ENCODE measurements around a stretch of chr4.

- PRO-cap, 10 experiments: no peak in any of the 10 experiments
Measured at GRCh38 chr4:168853116-168853982, 156.7 kb downstream of the CBR4 start.

GRCh38 chr4:168903528-168903991 is 106.5 kb downstream of the CBR4 start:
- PRO-cap, 10 experiments: no peak in any of the 10 experiments

DNA sequence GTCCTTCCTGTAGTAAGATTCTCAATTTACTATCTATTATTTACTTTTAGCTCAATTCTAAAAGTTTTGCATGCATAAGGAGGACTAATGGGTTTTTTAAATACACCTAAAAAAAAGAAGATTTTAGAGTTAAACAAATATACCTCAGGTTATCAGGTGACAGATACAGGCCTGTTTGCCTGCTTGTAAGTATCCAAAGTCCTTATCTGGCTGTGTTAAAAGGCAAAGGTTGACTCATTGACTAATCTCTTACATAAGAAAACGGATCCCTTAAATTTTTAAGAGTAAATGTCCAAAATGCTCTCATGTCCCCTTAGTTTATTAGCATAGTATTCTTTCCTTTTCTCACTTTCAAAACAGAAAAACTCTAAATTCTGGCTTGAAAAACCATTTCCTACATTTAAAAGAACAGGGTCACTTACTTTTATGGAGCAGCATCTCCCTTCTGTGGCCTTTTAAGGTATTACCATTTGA is 4.6 kb downstream of the CBR4 start:
- PRO-cap, 10 experiments: no peak in any of the 10 experiments

GRCh38 chr4:169033714-169034111 is 23.7 kb upstream of the CBR4 start:
- PRO-cap, 10 experiments: peak in 2 of 10 experiments; most common plus-strand start chr4:169033961 (in 1); most common minus-strand start chr4:169033806 (in 2)

- PRO-cap, 10 experiments: no peak in any of the 10 experiments
Measured at GRCh38 chr4:169131476-169131922, 121.4 kb upstream of the CBR4 start.

GRCh38 chr4:169271460-169271853 is 701 bp upstream of the SH3RF1 start:
- PRO-cap, 10 experiments: no peak in any of the 10 experiments

DNA sequence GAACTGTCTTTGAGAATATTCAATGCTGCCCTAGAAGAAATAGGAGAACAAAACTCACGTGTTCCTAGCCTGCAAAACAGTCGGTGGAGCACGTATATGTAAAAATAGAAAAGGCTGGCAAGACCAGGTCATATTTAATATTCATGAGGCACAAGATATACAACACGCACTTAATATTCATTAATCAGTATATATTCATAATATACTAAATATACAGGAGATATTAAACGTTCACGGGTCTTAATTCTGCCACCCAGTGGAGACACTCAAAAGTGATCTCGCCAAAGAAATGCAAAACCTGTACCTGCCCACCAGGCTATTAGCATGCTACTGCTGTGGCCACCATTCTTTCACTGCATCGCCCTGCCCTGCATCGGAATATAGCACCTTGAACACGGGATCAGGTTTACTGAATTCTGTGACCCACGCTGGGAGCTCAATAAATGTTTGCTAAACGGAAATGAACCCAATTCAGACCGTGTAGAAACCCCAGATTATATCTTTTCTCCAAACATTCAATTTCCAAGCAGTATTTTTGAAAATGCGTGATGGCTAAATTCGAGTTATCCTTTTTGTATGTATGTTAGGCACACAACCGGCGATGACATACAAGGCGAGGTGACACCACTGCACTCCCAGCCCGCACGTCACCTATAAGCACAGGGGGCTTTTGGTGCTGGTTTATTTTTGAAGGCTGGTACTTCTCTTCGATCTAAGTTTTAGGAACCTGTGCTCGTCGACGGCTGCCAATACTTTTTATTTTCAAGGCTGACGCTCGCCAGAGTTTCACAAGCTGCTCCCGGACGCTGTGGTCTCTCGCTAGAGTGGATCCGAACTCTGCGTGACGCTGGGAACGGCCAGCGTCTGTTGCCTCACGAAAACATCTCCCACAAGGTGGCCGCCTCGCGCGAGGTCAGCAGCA is 750 bp upstream of the CLCN3 start:
- PRO-cap, 10 experiments: peak in 8 of 10 experiments; most common plus-strand start position 345 of the sequence (in 5); most common minus-strand start position 866 of the sequence (in 6)

DNA sequence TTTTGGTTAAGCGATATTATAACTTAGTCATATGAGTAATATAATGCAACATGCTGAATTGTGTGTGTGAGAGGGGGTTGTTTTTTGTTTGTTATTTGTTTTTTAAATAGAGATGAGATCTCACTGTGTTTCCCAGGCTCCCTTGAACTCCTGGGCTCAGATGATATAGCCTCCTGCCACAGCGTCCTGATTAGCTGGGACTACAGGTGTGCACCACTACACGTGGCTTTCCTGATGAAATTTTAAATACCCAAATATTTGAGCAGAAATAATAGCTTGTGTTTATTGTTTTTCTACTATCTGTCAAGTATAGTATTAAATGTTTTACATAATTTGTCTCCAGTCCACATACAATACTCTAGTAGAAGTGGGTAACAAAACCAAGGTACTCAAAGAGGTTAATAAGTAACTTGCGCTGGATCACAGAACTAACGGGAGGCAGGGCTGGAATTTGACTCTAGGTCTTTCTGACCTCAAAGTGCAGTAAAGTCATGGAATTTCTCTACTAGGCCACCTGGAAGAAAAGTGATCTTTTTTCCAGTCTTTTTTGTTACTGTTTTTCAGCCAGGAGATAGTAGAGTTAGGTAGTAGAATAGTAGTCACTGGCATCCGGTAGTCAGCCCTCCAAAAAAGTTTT is 47.8 kb downstream of the CLCN3 start:
- PRO-cap, 10 experiments: no peak in any of the 10 experiments

DNA sequence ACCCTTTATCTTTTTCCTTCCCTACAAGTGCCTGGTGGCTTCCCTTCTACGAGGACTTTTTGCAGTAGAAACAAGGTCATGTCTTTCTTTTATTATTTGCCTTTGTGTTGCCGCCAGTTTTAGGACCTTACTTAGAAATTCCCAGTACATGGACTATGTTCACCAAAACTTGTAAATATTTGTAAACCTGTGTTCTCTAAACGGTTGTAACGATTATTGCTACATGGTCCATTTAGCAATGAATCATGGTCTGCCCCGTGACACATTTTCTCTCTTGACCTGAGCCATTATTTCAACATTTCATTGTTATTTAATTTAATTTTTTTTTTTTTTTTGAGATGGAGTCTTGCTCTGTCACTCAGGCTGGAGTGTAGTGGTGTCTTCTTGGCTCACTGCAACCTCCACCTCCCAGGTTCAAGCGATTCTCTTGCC is 110.6 kb downstream of the MFAP3L start:
- PRO-cap, 10 experiments: no peak in any of the 10 experiments

DNA sequence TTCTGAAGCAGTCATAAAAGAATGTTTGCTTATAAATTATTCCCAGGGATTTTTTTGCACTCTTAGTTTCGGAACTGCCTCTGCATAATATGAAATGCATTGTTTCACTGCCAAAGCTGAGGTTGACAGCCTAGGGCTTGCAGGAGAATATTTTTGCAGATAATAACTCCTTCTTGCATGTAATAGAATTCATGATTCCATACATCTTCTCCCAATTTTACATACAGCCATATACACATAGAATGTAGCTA is 339.7 kb upstream of the GALNTL6 start:
- PRO-cap, 10 experiments: no peak in any of the 10 experiments

- PRO-cap, 10 experiments: no peak in any of the 10 experiments
Measured at GRCh38 chr4:172982107-172982512, 186.5 kb upstream of the GALNT7 start.

- PRO-cap, 10 experiments: peak in 1 of 10 experiments; most common minus-strand start chr4:173368130 (in 1)
Measured at GRCh38 chr4:173368004-173368491, 2.7 kb upstream of the SAP30 start.

GRCh38 chr4:173370110-173370772 is 513 bp upstream of the SAP30 start:
- PRO-cap, 10 experiments: peak in 10 of 10 experiments; most common plus-strand start chr4:173370362 (in 1); most common minus-strand start chr4:173370698 (in 8)

GRCh38 chr4:173523072-173523448 is 7.0 kb downstream of the HAND2 start:
- PRO-cap, 10 experiments: no peak in any of the 10 experiments

GRCh38 chr4:173535817-173536374 is 5.9 kb upstream of the HAND2 start:
- PRO-cap, 10 experiments: no peak in any of the 10 experiments

GRCh38 chr4:173947565-173948028 is 335.9 kb downstream of the FBXO8 start:
- PRO-cap, 10 experiments: peak in 1 of 10 experiments; most common minus-strand start chr4:173947848 (in 1)

DNA sequence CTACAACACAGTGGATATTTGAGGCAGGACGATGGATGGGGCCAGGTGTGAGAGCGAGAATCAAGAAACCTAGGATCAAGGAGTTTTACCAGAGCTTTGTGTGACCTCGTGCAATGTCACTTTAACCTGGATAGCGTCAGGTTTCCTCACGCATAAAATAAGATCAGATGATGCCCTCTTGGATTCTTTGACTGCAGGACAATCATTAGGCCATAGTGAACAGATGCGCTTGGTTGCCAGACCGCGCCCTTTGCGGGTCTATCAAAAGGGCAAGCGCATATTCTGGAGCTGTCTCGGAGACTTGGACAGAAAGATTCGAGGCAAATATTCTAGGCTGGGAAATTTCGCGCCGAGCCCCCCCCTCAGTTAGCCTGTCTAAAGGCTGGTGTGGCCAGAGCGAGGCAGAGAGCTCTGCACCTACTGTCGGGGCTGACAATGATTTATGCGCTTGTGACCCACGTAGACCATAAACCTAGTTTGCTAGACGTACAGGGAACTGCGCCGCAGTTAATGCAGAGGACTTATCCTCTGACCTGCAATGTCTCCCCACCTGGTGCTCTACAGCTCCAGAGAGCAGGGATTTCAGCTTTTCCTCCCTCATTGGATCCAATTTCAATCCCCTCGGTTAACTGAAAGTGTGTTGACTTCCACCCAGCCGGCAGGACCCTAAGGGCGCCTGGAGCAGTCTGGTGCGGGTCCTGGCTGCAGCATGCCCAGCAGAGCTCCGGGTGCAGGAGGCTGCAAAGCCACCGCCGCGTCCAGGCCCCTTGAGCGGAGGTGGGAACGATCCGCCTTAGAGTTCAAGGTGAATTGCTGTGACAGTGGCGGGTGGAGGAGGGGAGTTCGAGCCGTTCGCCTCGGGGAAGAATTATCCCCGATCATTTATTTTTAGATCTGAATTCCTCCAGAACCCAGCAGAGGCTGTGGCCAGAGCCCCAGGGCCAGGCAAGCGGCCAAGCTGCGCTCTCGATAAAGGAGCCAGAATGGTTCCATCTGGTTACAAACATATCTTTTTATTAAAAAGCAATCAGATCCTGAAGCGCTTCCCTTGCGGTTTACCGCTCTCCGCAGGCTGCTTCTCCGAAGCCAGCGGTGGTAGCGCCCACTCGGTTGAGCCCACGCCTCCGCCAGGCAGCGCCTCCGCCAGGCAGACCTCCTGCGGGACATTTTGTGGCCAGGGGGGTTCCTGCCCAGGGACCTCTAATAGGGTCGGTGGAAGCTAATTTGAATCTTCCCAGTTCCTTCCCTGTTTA is 66.2 kb downstream of the FBXO8 start:
- PRO-cap, 10 experiments: no peak in any of the 10 experiments

GRCh38 chr4:174318267-174318848 is 34.6 kb downstream of the CEP44 start:
- PRO-cap, 10 experiments: no peak in any of the 10 experiments

GRCh38 chr4:174504767-174505497 is 17.4 kb downstream of the HPGD start:
- PRO-cap, 10 experiments: no peak in any of the 10 experiments

DNA sequence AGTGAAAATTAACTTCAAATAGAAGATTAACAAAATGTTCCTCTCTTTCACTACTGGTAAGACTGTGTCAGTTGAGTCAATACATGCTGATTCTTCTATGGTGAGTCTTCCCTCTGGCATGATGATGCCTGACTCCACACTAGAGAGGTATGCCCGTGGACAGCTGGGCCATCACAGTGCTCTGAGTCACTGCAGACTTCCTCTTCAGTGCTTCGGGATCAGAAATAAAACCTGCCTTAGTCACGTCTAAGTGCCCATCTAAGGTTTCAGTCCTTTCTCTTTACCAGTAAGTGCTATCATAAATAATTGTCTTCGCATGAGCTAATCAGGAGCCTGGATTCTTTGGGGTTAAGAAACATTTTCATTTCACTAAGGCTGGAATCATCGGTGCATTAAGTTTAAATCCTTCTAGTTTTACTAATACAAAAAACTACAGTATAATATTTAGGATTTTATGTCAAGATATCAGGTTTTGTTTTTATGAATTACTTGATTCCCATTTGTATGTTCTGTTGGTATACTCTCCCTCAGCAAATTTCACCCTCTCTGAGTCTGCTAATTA is 1.7 kb upstream of the ASB5 start:
- PRO-cap, 10 experiments: no peak in any of the 10 experiments